ENCODE measurements around the gene TEX12.

DNA sequence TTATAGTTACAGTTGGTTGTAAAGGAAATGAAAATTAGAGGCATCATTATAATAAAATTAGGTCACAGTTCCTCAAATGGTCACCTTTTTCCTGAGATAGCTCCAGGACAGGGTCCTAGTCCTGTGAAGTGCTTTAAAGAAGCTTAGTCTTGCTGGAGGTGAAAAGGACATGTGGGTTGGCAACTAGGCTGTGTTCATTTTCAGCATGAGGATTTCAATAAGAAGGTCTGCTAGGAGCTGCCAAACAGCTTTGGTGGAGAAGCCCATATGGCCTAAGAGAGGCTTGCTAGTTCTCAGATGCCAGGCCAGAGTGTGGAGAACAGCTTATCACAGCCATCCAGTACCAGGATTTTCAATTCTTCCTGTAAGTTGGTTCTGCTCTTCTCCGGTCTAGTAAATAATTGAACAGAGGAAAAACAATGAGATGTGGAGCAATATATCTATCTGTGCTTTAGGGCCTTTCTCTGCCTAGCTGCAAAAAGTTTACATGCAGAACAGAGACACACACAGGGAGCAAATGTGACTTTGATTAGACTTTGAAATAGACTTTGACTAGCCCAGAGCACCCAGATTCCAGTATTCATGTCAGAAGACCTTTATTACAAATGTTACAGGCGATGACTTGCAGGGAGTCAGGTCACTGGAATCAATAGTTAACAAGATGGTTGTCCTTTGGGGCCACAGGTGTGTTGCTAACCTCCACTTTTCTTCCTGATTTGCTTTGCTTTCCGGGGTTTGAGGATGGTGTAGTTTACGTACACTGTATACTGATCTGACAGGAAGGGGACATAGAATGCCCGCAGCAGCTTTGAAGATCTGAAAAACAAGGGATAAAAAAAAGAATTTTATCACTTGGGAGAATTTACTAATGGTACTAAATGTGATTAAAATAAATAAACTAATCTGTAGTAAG lies 19.8 kb upstream of the PPP2R1B start:
- PRO-cap, 2 experiments = peak in 1 of 2 experiments; most common plus-strand start position 652 of the sequence (in 1); most common minus-strand start position 314 of the sequence (in 1)

- PRO-cap, 2 experiments = no peak in any of the 2 experiments
Observed at GRCh38 chr11:111814333-111815170, 48.4 kb upstream of the PPP2R1B start.

GRCh38 chr11:112143913-112144531 lies 19.9 kb downstream of the IL18 start:
- PRO-cap, 2 experiments = no peak in any of the 2 experiments

GRCh38 chr11:112167154-112167531 lies at the start of gene TEX12:
TSS of gene TEX12 (plus strand) at chr11:112167372.
- PRO-cap, 2 experiments = no peak in any of the 2 experiments

GRCh38 chr11:112225684-112226221 lies 475 bp upstream of the PTS start:
- PRO-cap, 2 experiments = peak in 2 of 2 experiments; most common plus-strand start chr11:112226088 (in 2); most common minus-strand start chr11:112226013 (in 1)

DNA sequence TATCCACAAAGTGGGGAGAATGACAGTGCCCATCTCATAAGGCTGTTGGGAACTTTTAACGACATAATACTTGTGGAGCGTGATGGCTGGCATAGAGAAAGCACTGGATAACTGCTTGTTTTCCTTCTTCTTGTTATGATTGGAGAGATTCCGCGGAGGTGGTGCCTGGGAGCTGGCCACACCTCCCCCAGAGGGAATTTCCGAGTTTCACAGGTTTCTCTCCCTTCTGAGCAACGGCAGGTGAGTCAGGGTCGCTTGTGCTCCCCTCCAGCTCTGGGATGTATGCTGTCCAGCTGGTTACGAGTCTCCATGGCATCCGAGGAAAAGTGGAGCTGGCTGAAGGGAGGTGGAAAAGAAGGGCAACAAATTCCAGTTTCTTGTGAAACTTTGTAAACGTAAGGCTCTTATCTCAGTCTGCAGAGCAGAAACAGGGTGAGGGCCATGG lies 9.9 kb upstream of the PLET1 start:
- PRO-cap, 2 experiments = peak in 1 of 2 experiments; most common plus-strand start position 227 of the sequence (in 1); most common minus-strand start position 109 of the sequence (in 1)

GRCh38 chr11:112852402-112852631 lies 108.9 kb upstream of the NCAM1 start:
- PRO-cap, 2 experiments = no peak in any of the 2 experiments

DNA sequence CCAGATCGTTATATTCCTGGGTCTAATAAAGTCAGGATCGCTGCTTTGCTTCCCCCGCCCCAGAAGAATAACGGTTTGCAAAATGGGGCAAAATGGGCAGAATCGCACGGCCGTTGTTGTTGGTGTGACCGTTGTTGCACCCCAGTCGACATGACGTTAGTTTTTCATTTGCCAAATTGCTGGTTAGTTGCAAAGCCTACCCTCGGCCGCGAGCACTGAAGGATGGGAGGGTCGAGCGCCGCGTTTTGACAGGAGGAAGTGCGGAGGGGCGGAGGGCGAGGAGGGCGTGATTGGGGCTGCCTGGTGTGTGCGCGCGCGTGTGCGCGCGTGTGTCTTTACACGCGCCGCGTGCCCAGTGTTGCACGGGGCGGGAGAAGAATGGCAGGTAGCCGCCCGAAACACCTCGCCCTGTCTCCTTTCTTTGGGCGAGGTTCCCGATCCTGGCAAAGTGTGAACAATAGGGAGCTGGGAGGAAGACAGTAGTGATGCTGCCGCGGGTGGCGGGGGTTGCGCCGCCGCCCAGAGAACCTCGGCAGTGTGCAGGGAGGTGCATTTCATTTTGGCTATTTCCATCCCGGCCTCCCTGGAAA lies 1.0 kb downstream of the NCAM1 start:
- PRO-cap, 2 experiments = peak in 2 of 2 experiments; most common minus-strand start position 217 of the sequence (in 2)

DNA sequence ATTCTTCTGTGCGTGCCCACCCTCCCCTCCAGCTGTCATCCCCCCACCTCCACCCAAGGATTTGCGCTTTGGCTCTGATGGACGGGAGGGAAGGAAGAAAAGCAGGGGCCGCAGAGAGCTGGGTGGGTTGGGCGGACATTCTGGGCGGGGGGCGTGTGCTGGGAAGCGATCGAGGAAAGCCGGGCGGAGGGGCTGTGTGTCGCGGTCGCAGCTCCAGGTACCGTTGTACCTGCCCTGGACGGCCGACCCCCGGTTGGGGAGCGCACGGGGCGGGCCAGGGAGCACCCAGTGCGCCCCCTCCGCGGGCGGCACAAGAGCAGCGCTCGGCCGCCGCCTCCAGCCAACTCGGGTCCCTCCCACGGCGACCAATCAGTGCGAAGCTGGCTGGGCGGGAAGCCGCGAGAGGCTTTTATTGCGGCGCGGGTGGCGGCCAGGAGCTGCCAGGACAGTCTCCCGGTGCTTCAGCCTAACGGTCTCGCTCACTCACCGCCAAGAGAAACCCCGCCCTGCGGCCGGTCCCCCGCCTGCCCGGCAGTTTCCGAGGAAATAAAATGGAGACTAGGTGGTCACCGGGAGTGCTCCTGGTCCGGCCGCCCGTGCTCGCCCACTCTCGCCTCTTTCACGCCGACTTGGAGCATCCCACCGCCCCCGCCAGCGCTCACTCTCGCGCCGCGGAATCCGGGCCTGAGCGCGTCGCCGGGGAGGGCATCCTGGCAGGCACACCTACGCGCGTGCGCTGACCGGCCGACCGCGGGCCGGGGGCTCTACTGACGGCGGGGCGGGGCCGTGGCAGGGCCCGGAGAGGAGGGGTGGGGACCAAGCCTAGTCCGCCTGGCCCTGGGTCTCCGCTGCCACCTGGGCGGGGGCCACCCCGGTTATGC lies 1.7 kb downstream of the NCAM1 start:
- PRO-cap, 2 experiments = no peak in any of the 2 experiments

DNA sequence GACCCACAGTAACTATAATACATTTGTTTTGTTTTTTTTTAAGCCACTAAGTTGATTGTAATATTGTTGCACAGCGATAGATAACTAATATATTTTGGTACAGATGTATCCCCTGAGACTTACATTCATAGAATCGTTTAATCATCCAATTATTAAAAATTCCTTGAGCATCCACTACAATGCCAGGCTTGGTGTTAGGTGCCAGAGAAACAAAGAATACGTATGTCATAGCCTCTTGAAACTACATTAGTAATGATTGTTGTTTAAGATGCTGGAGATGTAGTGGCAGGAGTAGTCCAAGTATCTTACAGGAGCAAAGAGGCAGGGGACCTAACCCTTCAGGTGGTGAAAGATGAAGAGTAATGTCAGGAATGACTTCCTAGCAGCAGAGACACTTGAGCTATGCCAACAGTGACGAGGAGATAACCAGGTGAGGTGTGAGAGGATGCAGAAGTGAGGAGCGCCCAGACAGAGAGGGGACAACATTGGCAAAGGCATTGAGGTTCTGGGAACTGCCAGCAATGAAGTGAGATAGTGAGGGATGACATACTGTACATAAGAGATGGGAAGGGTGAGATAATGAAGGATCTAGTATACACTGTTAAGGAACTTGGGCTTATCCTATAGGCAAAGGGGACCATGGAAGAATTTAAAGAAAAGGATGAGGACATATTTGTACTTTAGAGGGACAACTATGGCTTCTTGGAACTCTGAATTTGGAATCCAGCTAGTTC lies 95.7 kb downstream of the NCAM1 start:
- PRO-cap, 2 experiments = no peak in any of the 2 experiments

DNA sequence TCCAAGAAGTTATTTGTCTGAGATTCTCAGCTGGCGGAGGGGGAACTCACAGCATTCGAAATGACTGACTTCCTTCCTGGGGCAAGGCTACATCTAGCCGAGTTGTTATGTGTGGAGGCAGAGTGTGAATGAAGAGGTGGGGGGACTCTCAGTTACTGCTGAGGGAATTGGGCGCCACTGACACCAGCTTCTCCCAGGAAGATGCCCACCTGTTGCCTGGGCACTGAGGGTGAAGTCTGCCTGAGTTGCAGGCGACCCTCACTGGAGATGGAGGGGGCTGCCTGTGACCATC lies 5.9 kb downstream of the HTR3A start:
- PRO-cap, 2 experiments = no peak in any of the 2 experiments

DNA sequence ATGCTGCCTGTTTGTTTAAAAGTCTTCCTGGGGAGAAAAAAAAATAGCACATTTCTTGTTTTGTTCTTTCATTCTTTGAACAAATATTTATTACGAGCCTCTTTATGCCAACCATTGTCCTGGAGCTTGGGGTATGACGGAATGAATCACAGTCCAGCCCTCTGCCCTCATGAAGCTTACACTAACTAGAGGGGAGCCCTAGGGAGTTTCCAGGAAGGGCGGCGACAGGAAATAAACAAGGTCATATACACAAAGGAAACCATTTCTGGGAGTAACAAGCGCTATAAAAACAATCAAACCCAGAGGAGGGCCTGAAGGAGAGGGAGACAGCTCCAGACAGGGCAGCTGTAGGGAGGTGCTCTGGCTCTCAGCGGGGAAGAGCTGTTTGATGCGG lies 15.5 kb upstream of the ZBTB16 start:
- PRO-cap, 2 experiments = peak in 1 of 2 experiments; most common plus-strand start position 314 of the sequence (in 1)

- PRO-cap, 2 experiments = peak in 1 of 2 experiments; most common plus-strand start chr11:114060190 (in 1); most common minus-strand start chr11:114060125 (in 1)
Observed at GRCh38 chr11:114060090-114060464, 566 bp downstream of the ZBTB16 start.

DNA sequence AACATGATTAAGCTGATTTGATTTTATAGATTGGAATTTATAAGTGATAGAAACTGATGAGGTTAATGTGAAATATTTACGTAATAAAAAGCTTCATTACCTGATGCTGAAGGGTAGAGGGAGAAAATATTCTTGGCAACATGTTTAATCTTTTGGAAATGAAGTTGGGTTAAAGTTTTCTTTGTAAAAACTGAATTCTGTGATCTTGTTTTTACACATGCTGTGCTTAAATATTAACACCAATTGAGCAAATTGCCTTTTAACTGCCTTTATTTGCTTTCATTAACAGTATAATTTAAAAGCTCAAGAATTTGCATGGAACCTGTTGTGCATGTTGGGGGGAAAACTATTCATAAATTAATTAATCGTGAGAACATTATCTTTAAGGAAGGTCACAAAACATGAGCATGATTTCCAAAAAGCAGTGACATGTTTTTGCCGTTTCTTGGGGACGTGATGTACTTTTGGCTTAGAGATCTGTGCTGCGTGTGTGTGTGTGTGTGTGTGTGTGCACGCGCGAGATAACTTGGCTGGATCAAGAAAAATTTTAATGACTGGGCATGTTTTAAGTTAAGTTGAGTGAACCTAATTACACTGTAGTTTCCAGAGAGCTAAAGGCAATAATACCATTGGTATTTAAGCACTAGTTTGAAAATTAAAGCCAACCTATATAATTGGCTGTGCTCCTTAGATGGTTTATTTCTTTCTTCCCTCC lies 51.3 kb downstream of the ZBTB16 start:
- PRO-cap, 2 experiments = no peak in any of the 2 experiments

GRCh38 chr11:114147936-114148515 lies 88.5 kb downstream of the ZBTB16 start:
- PRO-cap, 2 experiments = no peak in any of the 2 experiments

- PRO-cap, 2 experiments = peak in 2 of 2 experiments; most common plus-strand start chr11:114160303 (in 1); most common minus-strand start chr11:114160069 (in 2)
Observed at GRCh38 chr11:114159675-114160795, 100.5 kb downstream of the ZBTB16 start.

GRCh38 chr11:114163878-114164683 lies 104.6 kb downstream of the ZBTB16 start:
- PRO-cap, 2 experiments = no peak in any of the 2 experiments

- PRO-cap, 2 experiments = no peak in any of the 2 experiments
Observed at GRCh38 chr11:114172165-114172967, 112.9 kb downstream of the ZBTB16 start.

DNA sequence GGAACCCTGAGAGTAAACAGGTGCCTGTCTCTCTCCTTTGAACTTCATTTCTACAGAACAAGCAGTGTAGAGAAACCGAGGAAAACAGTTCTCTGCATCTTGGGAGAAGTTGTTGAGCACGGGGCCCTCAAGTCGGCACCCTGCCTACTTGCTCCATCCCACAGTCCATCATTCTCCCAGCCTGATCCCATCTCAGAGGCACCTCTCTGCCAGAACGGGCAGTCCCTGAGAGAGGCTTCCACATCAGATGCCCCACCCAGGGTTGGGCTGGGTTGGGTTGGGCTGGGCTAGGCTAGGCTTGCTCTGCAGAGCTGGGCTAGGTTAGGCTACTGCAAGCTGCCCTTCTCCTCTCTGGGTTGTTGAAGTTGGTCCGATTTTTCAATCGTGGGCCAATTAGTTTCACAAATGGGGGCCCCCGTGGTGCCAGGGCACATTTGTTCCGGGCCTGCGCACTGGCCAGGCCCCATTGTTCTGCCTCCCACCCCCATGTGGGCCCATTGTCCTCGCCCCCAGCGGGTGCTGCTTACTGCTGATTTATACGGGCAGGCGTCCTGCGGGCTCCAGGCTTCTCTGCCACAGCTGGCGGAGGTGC lies 63.8 kb upstream of the NNMT start:
- PRO-cap, 2 experiments = no peak in any of the 2 experiments

- PRO-cap, 2 experiments = no peak in any of the 2 experiments
Observed at GRCh38 chr11:114250622-114251360, 45.4 kb upstream of the NNMT start.

Data from Metastatic Liver Carcinoma in the Lung (tissue), 2 donors.